PC-3 (cell line): Measurements from ENCODE around the genes ADGRL4 and SAMD13.

GRCh38 chr1:77564300-77565473 is 117.8 kb downstream of the ZZZ3 start:
- RAMPAGE, long total RNA = no peak

DNA sequence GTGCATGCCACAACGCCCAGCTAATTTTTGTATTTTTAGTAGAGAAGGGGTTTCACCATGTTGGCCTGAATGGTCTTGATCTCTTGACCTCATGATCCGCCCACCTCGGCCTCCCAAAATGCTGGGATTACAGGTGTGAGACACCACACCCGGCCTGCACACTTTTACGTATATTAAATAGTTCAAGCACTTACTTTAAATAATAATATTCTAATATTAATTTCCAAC is 23.0 kb downstream of the USP33 start:
- RAMPAGE, long total RNA = no peak

DNA sequence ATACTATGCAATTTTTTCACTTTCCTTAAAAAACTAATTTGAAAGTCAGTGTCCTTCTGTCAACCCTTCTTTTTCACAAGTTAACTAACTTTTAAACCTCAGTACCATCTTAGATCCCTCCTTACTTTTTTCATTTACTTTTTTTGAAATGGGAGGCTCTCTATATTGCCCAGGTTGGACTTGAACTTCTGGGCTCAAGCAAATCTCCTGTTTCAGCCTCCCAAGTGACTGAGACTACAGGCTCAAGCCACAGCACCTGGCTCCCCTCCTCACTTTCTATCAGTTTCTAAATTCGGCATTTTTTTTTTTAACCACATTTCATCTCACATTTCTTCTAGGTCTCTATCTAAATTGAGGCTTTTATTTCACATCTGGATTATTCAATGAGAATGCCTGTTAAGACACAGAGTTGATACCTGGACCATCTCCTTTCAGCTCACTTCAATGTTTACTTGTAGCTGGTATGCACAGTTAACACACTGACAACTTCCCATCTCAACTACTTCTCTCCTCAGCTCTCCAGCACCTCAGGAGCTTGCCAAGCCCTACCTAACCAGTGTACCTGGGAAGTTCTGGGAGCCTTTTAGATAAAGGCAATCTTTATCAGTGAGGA is 3.6 kb downstream of the USP33 start:
- RAMPAGE, long total RNA = no peak

DNA sequence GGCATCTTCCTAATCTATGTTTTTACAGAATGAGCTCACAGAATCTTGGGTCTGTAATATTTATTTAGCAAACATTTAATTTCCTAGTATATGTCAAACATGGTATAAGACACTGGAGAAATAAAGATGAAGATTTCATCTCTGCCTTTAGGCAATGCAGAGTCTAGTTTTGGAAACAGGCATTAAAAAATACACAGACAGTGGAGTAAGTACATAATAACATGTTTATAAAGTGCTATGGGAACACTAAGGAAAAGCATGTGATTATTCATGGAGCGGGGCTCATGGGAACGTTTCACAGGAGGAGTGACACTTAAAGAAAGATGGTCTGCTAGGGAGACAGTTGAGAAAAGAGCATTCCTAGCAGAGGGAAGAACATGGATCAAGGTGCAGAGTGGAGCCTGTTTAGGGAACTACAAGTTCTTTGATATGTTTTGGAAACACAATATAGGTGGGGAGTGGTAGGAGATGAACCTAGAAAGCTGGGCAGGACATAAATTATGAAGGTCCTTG is 52.9 kb downstream of the MIGA1 start:
- RAMPAGE, long total RNA = no peak

DNA sequence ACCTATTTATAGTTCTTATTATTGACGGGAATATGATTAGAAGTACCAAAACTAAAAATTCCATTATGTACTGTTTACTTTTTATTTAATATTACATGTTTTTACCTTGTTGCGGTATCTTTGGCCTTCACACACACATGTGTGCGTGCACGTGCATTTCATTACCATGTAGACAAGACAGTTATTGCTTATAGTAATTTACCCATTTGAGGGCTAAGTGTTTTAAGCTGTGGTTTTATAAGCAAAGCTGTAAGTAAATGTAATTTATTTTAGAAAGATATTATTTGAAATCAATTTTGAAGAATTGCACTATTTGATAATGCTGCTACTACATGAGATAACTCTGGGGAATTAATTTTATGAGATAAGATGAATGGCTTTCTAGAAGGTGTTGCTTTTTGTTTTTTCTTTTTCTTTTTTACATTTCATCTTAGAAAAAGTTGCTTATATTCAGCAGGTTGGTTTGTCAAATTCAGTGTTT is 11.0 kb upstream of the NEXN start:
- RAMPAGE, long total RNA = no peak

- RAMPAGE, long total RNA = no peak
Observed at GRCh38 chr1:77927405-77927881, 39.0 kb downstream of the NEXN start.

GRCh38 chr1:77938165-77938480 is 40.7 kb downstream of the FUBP1 start:
- RAMPAGE, long total RNA = no peak

GRCh38 chr1:77958345-77958808 is 20.5 kb downstream of the FUBP1 start:
- RAMPAGE, long total RNA = no peak

GRCh38 chr1:78045615-78045701 is 308 bp upstream of the GIPC2 start:
- RAMPAGE, long total RNA = no peak

GRCh38 chr1:78068667-78069326 is 23.0 kb downstream of the GIPC2 start:
- RAMPAGE, long total RNA = no peak

DNA sequence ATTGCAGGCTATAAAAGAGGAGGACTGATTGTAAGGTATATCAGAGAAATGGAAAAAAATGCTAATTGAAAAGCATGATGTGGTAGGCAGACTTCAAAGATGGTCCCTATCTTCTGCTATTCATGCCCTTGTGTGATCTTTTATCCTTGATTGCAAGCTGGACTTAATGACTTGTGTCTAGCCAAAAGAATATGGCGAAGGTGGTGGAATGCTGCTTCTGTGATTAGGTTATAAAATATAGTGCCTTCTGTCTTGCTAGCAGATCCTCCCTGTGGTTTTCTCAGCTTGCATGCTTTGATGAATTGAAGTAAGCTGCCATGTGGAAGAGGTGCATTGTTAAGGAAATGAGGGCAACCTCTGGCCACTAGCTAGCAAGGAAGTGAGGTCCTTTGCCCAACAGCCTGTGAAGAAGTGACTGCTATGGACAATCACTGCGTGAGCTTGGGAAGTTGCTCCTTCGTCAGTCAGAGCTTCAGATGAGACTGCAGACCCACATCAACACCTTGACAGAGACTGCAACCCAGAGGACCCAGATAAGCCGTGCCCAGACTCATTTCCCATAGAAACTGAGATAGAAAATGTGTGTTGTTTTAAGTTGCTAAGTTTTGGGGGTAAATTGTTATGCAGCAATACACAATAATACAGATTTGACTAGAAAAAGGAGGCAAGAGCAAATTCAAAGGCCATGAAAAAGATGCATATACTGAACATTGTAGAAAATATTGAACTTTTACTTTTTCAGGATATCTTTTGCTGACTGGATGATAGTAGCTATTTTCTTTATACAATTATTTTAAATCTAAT is 109.4 kb downstream of the GIPC2 start:
- RAMPAGE, long total RNA = no peak

GRCh38 chr1:79006498-79007013 is at the start of gene ADGRL4:
TSS of gene ADGRL4 (minus strand) at chr1:79006730.
- RAMPAGE, long total RNA = no peak

GRCh38 chr1:81174772-81175130 is 626.0 kb upstream of the ADGRL2 start:
- RAMPAGE, long total RNA = no peak

DNA sequence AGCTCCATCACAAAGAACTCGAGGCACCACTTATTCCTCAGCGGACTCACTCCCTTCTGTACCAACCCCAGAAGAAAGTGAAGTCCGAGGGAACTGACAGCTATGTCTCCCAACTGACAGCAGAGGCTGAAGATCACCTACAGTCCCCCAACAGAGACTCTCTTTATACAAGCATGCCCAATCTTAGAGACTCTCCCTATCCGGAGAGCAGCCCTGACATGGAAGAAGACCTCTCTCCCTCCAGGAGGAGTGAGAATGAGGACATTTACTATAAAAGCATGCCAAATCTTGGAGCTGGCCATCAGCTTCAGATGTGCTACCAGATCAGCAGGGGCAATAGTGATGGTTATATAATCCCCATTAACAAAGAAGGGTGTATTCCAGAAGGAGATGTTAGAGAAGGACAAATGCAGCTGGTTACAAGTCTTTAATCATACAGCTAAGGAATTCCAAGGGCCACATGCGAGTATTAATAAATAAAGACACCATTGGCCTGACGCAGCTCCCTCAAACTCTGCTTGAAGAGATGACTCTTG is 190.0 kb downstream of the ADGRL2 start:
- RAMPAGE, long total RNA = no peak

DNA sequence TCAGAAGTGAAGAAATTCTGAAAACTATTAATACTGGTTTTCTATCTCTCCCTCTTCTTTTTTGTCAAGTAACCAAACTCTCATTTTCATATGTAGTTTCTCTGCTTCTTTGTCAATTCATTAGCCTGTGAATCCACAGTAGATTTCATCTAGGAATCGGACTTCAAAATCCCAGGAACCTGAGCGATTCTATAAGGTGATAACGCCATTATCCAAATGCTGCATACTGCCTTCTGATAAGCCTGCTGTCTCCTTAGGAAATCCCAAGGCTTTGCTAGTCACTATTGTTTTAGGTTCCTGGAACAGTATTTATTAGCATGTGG is 324.9 kb downstream of the ADGRL2 start:
- RAMPAGE, long total RNA = no peak

DNA sequence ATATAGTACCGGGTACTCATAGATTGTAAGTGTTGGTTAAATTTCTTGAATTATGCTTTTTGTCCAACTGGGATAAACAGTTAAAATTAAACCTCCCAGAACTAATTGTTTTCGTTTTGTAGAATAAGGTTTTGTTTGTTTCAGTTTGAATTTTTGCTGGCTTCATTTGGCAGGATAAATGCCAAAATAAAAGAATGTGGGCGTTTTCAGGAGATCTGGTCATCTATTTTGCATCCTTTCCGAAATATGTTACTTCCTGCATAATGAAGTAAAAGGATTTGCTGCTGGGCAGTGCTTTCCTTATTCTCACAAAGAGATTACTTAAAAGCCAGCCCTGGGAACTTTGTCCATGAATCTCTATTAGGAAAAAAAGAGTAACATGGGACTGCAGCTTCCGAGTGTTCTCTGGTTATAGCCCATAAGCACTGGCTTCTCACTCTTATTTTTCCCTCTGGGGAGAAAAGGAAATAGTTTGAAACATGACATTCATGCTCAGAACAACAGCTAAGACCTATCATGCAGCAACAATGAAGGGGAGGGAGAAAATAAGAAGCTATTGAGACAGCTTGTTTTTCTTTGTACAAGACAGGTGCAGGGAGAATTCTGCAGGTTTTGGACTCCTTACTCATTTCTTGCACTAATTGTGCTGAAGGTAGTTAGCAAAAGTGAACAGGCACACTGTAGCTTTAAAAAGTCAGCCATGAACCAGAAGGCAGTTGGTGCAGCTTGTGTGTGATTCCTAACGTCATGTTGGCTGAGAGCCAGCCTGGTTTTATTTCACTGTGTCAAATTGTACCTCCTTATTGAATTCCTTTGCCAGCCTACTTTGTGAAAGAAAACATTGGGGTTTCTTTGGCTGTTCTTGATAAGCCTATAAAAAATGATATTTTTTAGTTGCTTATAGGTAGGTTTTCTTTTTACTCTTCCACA is at the start of gene SAMD13:
TSS of gene SAMD13 (plus strand) at position 811 of the 930 bp plus-strand sequence.
- RAMPAGE, long total RNA = no peak

DNA sequence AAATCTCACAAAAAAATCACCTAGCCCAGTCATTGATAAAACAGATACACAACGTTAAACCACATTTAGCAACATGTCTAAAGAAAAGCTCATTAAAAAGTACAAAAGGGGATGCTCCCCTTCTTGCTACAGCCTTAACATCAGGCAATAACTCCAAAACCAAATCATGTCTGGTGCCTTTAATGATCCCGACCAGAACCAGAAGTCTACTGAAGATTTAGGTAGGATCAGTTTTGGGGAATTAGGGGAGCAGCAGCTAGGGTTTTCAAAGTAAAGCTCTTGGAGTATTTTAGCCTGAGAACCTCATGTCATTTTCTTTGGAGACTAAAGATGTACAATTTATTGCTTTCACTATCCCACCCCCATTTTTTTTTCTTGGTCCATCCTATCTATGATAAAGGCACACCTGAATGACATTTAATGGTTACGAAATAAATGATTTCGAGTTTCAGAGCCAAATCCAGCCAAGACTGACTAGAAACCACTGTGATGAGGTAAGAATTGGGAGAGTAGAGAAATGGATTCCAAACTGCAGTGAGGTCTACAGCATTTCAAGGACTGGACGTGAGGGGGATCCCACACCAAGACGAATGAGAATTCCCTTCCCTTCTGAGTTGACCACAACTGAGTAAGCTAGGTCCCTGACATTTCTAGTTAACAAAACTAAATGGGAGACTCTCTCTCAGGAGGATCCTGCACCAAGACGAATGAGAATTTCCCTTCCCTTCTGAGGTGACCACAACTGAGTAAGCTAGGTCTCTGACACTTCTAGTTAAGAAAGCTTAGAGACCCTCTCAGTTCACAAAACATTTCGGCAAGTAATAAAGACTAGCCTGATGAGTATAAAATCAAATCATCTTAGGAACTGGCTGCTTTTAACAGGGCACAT is 1.8 kb upstream of the SPATA1 start:
- RAMPAGE, long total RNA = no peak

- RAMPAGE, long total RNA = no peak
Observed at GRCh38 chr1:84633099-84633507, 57.2 kb downstream of the SSX2IP start.

- RAMPAGE, long total RNA = no peak
Observed at GRCh38 chr1:84669608-84670195, 20.6 kb downstream of the SSX2IP start.

DNA sequence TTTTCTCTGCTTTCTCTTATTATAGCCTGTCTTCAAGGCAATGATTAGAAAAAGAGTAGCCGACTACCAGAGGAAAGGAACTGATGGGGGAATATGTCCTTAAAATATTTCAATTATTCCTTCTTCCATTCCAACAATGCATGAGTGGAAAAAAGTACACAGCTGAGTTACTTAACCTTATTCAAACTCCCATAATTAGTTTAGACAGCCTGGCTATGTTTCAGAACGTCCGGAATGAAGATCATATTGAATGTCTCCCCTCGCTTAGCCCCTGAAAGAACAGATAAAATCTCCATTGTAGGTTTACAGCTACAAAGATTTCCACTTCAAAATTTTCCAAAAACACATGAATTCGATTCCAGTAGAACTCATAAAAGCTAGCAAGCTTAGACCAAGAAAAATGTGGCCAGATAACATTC is 29.2 kb upstream of the SSX2IP start:
- RAMPAGE, long total RNA = no peak